Endodermal cell (in vitro differentiated cells): ENCODE data around the genes KLLN, ACTA2 and CH25H.

GRCh38 chr10:87863163-87863749 lies at the start of gene KLLN:
TSS of gene KLLN (minus strand) at chr10:87863533.
- PRO-cap, result bidirectional peak, plus-strand start at chr10:87863645, minus-strand start at chr10:87863287

DNA sequence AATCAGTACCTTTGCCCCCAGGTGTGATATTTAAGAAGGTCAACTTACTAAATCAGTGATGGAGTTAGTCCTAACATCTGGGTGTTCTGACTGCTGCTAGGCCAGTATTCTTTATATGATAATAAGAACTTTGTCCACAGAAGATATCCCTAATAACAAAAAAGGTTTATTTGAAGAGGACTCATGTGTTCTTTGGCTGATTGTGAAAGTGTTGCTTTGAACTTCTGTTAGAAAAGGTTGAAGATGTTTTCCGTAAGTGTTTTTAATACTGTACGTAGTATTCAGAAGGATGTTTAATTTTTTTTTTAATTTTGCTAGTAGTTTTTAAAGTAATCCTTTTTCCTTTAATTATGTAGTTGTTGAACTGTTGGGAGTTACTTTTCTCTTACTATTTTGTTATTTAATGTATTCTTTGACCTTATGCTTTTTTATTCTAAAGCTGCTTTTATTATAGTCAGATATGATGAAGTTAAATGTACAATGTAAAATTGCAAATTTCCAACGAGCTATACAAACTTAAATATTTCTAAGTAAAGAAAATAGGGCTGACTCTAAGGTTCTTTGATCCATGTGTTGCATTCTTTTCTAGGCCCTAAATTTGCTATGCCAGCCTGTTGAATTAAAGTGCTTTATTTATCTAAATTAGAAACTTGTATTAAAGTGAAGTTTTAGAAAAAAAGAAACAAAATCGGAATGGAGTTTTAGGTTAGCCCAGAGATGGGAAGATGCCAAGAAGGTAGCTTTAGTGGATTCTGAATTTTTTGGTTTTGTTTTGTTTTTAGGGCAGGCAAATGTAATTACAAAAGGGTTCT lies 10.5 kb downstream of the PTEN start:
- PRO-cap, result no peak

GRCh38 chr10:87930975-87931538 lies 67.6 kb downstream of the PTEN start:
- PRO-cap, result no peak

DNA sequence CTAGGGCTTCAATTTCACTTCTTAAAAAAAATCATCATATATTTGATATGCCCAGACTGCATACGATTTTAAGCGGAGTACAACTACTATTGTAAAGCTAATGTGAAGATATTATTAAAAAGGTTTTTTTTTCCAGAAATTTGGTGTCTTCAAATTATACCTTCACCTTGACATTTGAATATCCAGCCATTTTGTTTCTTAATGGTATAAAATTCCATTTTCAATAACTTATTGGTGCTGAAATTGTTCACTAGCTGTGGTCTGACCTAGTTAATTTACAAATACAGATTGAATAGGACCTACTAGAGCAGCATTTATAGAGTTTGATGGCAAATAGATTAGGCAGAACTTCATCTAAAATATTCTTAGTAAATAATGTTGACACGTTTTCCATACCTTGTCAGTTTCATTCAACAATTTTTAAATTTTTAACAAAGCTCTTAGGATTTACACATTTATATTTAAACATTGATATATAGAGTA lies 103.6 kb downstream of the PTEN start:
- PRO-cap, result no peak

- PRO-cap, result no peak
Observed at GRCh38 chr10:88017788-88018069, 154.3 kb downstream of the PTEN start.

DNA sequence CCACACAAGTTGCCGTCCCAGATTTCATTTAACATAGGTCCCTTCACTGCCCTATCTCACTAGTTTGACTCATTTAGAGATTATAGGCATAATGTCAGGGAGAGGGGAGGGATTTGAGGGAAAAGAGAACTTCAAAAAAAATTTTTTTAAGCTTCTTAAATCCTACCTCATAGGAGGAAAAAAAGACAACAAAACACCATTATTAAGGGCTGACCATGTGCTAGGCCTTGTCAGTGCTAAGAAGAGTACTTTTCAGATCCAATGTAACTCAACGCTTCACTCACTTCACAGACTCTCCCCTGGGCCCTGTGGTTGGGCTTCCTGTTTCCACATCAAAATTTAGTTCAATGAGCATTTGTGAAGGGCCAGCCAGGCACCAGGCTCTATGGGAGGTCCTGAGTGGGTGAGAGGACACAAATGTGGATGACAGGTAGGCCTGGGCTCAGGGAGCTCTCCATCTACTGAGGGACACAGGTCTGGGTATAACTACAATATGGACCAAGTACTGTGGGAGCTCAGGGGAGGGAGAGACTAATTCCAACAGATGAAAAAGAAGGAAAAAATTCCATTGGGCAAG lies 249.8 kb downstream of the PTEN start:
- PRO-cap, result no peak

DNA sequence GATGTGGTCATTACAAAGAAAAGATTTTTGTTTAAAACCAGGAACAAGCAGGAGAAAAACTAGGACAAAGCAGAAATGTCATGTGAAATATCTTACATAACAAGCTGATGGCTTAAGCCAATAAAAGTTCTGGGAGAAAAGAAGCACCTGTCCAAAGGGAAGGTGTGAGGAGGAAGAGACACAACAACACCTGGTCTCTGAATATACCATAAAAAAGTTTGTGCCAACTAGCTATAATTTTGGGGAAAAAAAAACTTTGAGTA lies 85.5 kb downstream of the RNLS start:
- PRO-cap, result no peak

DNA sequence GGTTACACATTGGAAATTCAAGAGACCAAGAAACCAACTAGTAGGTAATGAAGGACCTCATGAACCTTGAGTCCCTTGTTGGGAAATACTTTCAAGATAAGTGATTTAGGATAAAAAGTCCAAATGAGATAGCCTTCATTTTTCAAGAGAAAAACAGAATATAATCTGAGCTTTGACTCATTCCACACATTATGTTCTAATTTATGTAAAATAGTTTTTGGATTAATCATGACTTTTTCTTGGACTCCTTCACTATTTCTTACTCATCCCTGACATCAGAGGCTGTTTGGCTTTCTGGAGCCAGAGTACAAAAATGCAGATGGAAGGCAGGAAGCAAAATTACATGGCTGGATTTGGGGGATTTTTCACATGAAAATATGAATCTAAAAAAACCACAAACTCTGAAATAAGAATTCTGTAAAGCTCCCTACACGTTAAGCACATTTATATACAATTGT lies 13.0 kb upstream of the LIPF start:
- PRO-cap, result no peak

GRCh38 chr10:88949804-88950445 lies 2.6 kb downstream of the ACTA2 start:
- PRO-cap, result no peak

DNA sequence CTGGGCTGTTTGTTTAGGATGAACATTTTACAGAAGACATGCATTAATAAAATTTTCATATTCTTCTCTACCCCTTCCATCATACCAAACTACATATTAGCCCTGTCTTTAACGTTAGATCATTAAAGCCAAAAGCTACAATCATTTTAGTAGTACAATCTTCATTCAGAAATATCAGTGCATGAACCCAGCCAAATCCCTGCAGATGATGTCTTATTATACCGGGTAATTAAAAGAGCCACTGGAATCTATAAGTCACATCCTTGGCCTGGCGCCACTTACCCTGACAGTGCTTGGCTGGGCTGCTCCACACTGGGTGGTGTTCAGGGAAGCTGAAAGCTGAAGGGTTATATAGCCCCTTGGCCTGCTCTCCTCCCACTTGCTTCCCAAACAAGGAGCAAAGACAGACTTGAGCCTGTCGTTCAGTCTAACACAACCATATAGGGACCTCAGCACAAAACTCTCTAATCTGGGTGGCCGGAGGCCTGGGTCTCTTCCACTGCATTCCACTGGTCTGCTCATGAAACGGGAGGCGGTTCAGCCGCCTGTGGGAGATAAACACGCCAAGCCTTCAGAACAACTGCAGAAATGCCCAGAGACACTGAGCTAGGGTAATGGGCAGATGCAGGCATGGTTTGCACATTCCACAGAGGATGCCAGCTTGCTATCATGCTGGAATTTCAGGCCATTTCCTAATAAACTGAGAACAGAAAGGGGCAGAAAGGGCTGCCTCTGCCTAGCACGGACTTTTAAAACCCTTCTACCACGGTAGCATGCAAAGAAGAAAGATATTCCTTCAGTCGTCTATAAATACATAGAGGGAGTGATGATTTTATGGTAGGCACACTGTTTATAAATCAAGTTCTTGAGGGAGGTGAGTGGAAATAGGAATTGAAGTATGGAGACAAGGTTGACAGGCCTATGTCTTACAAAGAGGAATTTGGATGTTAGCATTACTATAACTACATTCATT lies at the start of gene ACTA2:
TSS of gene ACTA2 (minus strand) at position 325 of the 973 bp plus-strand sequence.
- PRO-cap, result no peak

- PRO-cap, result no peak
Observed at GRCh38 chr10:88980169-88980674, 10.4 kb upstream of the FAS start.

- PRO-cap, result no peak
Observed at GRCh38 chr10:88991940-88992211, 1.3 kb downstream of the FAS start.

- PRO-cap, result no peak
Observed at GRCh38 chr10:88992792-88993617, 2.4 kb downstream of the FAS start.

GRCh38 chr10:89163483-89164074 lies 43.5 kb downstream of the CH25H start:
- PRO-cap, result no peak

DNA sequence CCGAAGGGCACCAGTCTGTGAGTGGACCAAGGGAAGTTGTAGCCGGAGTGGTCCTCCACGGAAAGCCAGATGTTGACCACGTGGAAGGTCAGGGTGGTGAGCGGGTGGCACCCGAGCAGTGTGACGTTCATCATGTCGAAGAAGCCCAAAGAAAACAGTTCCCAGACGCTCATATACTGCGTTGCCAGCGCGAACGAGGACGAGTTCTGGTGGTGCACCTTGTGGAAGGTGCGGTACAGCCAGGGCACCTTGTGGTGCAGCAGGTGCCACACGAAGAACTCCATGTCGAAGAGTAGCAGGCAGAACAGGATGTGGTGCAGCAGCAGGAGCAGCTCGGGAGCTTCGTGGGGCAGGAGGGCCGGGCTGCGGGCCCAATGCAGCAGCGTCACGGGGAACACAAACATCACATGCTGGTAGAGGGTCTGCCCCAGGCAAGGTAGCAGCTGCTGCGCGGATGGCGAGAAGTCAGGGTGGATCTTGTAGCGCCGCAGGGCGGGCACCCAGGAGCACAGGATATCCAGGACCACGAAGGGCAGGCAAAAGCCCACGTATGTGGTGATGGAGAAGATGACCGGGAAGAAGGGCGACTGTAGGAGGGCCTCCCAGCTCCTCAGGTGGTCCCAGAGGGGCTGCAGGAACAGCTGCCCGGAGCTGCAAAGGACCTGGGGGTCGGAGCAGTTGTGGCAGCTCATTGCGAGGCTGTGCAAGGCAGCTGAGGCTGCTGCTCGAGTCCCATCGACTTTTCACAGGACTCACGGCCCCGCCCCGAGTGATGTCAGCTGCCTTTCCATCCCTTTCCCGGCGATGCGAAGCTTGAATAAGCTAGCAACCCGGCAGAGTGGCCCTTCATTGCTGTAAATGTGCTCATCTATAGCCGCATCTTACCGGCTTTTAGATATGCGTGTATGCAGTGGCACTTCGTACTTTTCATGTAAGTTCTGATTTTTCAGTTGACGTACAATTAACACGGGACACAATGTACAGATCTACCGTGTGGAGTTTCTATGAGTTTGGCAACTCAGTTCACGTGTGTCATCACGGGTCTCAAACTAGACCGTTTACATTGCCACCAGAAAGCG lies at the start of gene CH25H:
TSS of gene CH25H (minus strand) at position 717 of the 1,079 bp plus-strand sequence.
- PRO-cap, result no peak

DNA sequence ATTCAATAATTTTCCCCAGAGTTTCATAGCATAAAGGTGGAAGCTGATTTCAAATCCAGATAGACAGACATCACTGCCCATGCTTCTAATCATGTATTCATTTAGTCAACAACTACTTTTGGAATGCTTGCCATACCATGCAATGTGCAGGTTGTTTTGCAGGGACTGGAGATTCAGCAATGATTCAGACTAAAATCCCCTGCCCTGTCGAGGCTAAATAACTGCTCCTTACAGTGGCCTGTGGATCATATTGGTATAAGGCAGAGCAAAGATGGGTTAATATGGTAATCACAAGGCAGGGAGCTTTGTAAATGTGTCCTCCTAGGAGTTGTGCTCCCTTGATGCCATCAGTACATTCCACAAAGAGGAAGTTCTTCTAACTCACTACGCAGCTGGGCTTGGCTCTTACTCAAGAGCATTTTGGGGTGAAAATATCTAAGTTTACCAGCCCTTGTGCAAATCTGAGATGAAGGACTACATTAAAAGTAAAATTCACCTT lies 647 bp upstream of the IFIT2 start:
- PRO-cap, result no peak

DNA sequence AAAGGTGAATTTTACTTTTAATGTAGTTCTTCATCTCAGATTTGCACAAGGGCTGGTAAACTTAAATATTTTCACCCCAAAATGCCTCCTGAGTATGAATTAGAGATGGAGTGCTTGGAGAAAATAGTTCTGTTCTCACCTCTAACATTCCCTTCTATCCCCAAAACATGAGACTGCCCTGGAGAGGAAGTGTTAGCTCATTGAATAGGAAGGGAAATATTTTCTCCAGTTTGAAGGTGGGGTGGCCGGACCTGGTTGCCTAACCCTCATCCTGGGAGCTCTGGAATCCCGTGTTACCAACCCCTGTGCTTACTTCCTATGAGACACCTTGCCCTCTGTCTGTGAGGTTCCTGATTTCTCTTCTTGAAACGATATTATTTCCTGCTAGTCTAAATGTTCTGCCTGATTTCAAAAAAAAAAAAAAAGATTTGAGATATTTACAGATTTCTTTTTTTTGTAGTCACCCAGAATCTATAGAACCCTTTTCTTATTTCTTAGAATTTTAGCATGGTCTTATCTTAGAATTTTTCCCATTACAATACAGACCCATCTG lies 830 bp downstream of the IFIT2 start:
- PRO-cap, result no peak

DNA sequence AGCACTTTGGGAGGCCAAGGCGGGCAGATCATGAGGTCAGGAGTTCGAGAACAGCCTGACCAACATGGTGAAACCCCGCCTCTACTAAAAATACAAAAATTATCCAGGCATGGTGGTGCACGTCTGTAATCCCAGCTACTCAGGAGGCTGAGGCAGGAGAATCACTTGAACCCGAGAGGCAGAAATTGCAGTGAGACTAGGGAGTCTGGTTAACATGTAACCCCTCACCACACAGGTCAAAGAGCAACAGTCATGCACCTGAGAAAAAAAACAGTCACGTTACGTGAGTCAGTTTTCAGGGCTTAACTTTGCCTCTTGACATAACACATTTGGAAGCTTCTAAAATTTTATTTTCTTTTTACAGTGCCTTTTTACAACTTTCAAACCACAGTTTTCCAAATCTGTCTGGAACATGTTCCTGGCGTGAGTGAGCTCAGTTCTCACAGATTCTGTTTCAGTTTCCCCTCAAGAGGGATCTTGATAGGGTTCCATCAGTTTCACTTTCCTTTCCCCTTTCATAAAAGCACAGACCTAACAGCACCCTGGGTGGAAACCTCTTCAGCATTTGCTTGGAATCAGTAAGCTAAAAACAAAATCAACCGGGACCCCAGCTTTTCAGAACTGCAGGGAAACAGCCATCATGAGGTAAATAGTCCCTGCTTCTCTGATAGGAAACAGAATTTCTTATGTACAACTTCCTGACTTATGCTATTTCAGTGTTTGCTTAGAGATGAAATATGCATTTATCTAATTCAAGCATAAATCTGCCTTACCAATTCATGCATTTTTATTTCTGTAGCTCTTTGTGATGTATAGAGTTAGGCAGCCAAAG lies 4.4 kb downstream of the IFIT3 start:
- PRO-cap, result no peak

DNA sequence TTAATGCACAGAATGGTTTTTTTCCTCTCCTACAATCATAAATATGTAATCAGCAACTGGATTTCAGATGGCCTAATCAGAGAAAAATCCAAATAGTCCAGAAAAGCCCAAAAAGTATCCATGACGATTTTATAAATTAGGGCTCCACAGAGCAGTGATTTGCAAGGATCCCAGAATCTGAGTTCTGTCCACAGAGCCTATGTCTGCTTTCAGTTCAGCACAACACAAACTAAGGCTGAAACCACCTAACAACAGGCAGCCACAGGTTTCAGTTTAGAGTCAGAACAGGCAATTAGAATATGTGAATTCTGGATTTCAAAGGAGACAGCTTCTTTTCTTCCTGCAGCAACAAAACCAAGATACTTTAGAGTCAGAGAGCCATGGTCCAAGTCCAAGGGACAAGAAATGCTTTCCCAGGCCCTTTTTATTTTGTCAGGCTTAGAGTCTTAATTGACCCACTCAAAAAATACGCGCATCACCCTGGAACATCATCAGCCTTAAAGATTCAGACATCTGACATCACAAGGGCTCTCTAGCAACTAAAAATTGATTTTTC lies 23.6 kb downstream of the IFIT3 start:
- PRO-cap, result no peak

DNA sequence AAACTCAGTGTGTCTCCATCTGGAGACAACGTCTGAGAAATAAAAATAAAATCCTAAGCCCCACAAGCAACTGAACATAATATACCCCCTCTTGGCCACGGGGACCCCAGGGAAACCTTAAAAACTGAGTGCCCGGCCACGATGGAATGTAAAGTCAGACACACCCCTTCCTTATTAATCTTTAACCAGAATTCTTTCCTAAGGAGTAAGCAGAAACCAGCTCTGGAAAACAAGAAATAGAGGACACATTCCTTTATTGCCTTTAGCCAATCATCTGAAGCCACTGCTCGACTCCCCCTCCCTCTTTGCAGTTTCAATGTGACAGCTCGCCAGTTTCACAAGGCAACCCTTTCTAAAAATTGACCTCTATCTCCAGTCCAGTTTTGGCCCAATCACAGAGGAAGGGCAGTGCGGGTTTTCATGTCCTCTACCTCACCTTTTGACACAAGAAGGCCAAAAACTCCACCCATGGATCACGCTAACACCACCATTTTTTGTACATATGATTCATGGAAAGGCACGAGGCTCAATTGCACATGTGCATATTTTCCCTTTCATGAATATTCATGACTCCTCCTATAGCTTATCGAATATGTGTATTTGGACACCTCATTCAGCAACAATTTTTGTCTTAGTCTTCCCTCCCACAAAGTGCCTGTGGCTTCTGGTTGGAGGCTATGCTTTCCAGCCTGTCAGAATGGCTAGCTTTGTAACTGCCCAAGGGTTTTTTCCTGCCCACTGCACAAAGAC lies 24.3 kb downstream of the IFIT3 start:
- PRO-cap, result no peak